ENCODE measurements around a stretch of chr2.

- PRO-cap, result no peak
Measured at GRCh38 chr2:46943761-46944206, 2.8 kb downstream of the TTC7A start.

GRCh38 chr2:47027728-47028044 lies 86.7 kb downstream of the TTC7A start:
- PRO-cap, result no peak

- PRO-cap, result no peak
Measured at GRCh38 chr2:47033314-47033945, 92.4 kb downstream of the TTC7A start.

GRCh38 chr2:47056179-47057147 lies 98.6 kb downstream of the STPG4 start:
- PRO-cap, result no peak

GRCh38 chr2:47058111-47058982 lies 96.8 kb downstream of the STPG4 start:
- PRO-cap, result no peak

- PRO-cap, result bidirectional peak, plus-strand start at chr2:47219348, minus-strand start at chr2:47219174
Measured at GRCh38 chr2:47219069-47219525, 42.8 kb upstream of the CALM2 start.

- PRO-cap, result bidirectional peak, plus-strand start at chr2:47310155, minus-strand start at chr2:47309878
Measured at GRCh38 chr2:47310009-47311157, 58.7 kb upstream of the EPCAM start.

GRCh38 chr2:47322947-47323468 lies 46.1 kb upstream of the EPCAM start:
- PRO-cap, result unidirectional peak, minus-strand start at chr2:47323365

GRCh38 chr2:47334819-47335727 lies 34.0 kb upstream of the EPCAM start:
- PRO-cap, result no peak

- PRO-cap, result no peak
Measured at GRCh38 chr2:47336550-47337465, 32.3 kb upstream of the EPCAM start.

DNA sequence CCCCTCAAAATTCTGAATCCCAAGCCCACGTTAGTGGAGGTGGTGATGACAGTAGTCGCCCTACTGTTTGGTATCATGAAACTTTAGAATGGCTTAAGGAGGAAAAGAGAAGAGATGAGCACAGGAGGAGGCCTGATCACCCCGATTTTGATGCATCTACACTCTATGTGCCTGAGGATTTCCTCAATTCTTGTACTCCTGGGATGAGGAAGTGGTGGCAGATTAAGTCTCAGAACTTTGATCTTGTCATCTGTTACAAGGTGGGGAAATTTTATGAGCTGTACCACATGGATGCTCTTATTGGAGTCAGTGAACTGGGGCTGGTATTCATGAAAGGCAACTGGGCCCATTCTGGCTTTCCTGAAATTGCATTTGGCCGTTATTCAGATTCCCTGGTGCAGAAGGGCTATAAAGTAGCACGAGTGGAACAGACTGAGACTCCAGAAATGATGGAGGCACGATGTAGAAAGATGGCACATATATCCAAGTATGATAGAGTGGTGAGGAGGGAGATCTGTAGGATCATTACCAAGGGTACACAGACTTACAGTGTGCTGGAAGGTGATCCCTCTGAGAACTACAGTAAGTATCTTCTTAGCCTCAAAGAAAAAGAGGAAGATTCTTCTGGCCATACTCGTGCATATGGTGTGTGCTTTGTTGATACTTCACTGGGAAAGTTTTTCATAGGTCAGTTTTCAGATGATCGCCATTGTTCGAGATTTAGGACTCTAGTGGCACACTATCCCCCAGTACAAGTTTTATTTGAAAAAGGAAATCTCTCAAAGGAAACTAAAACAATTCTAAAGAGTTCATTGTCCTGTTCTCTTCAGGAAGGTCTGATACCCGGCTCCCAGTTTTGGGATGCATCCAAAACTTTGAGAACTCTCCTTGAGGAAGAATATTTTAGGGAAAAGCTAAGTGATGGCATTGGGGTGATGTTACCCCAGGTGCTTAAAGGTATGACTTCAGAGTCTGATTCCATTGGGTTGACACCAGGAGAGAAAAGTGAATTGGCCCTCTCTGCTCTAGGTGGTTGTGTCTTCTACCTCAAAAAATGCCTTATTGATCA lies 16.4 kb downstream of the MSH6 start:
- PRO-cap, result no peak

- PRO-cap, result no peak
Measured at GRCh38 chr2:48219576-48220349, 94.7 kb upstream of the FOXN2 start.

- PRO-cap, result no peak
Measured at GRCh38 chr2:48420054-48420438, 20.5 kb upstream of the PPP1R21 start.

GRCh38 chr2:48483899-48484354 lies 43.4 kb downstream of the PPP1R21 start:
- PRO-cap, result no peak

DNA sequence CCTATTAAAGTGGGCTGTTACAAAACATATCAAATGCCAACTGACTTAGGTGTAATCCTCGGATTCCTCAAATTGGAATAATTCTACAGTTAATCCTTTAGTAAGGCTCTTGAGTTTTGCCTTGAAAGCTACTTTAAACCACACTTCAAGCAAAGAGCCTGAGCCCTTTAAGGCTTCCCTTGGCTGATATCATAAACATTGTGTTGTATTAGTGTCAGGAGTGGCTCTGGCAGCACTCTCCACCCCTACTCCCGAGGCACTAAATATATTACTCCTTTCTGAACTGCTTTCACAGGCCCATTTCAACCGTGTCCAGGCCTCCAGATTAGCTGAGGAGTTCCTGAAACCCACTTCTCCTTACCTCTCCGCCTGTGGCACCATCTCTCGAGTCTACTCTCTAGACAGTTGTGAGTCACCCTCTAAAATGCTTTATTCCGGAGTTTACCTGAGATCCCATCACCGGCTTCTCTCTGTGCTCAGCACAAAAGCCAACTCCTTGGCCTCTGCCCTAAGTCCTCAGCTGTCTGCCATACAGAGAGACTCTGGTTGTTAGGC lies 14.4 kb upstream of the STON1 start:
- PRO-cap, result no peak

GRCh38 chr2:52710213-52710611 lies 1057.4 kb upstream of the CHAC2 start:
- PRO-cap, result no peak

DNA sequence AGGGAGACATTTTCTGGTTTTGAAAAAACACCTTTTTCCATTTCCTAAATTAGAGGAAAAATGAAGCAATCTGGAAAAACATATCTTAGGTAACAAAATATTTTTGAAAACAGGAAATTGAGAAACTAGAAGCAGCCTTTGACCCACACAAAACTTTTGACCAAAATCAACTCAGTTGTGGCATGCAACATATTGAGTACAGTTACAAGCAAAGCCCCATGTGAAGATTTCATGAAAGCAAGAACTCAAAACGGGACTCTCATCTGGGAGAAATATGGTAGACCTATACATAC lies 28.5 kb upstream of the CHAC2 start:
- PRO-cap, result no peak

DNA sequence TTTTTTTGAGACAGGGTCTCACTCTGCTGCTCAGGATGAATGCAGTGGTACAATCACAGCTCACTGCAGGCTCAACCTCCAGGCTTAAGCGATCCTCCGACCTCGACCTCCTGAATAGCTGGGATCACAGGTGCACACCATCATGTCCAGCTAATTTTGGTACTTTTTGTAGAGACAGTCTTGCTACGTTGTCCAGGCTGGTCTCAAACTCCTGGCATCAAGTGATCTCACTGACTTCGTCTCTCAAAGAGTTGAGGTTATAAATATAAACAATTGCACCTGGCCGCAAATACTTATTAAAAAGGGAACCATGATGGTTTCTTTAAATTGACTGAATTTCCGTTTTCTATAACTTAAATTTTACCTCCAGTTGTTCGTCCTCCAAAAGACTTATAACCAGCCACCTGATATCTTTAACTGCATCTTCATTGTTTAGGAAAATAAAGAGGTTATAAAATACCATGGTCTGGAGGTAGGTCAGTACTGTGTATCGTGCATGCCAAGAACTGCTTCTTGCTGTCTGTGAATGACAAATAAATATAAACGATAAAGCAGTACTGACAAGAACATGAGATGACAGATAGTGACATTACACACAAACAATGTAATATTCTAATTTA lies 14.3 kb upstream of the GPR75 start:
- PRO-cap, result no peak

DNA sequence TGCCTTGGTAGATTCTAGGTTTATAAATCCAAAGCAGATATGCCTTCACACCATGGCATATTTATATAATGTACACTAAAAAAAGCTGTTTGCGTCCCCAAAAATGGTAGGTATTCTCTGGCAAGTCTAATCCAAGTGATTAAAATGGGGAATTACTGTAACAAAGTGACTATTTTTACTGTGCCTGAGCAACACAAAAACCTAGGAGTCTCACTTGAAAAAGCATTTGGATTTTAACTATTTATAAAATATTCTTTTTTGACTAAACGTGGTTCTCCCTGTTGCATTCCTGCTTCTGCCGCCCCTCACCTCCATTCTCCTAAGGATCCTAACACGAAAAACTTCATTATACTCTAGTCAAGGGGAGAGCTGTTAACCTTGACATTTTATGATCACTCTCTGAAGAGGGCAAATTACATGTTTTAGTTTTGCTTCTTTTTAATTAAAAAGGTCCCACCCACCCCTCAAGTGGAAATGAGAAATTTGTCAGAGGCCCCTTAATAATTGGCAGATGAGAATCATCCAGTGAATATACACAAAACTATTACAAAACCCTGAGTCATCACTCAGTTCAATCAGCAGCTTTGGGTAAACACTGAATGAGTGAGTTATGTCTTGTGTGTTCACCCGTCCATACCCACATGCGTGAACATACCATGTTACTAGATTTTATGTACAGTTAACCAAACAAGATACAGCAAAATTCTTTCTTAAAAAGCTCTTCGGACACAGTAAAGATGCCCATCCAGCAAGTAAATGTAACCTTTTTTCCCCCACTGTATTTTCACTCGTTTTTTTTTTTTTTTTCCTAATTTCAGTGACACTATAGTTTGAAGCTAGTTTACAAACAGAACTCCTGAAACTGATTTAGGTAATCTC lies 1.7 kb downstream of the PSME4 start:
- PRO-cap, result no peak

DNA sequence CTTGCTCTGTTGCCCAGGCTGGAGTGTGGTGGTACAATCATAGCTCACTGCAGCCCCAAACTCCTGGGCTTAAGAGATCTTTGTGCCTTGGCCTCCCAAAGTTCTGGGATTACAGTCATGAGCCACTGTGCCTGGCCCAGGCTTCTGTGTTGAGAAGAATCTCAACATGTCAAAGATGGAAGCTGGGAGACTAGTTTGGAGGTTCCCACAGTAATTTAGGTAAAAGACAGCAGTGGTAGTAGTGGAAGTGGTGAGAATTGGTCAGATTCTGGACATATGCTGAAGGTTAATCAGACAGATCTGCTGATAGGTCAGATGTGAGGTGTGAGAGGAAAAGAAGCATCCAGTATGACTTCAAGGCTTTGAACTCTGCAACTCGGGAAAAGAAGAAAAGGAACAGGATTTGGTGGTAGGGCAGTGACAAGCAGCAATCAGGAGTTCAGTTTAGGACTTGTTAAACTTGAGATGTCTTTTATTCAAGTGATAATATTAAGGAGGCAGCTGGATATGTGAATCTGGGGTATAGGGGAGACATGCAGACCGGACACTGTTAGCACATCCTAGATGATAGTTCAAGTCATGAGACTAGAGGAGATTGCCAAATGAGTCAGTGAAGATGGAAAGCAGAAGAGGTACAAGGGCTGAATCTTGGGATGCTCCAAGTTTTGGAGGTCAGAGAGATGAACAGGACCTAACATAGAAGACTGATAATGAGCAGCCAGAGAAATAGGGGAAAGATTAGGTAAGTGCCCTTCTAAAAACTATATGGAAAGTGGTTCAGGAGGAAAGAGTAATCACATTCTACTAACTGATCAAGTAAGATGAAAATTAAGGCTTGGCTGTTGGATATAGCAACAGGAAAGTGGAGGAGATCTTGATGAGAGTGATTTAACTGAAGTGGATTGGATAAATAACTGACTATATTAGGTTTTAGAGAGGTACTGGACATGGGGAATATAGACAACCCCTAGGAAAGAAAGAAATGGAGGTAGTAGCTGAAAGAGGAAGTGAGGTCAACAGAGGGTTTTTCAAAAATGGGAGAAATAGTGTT lies 69.3 kb downstream of the ACYP2 start:
- PRO-cap, result no peak